Measurements from ENCODE around the gene IGFBP2.

- PRO-cap, result no peak
Observed at GRCh38 chr2:214683467-214683951, 126.0 kb downstream of the BARD1 start.

DNA sequence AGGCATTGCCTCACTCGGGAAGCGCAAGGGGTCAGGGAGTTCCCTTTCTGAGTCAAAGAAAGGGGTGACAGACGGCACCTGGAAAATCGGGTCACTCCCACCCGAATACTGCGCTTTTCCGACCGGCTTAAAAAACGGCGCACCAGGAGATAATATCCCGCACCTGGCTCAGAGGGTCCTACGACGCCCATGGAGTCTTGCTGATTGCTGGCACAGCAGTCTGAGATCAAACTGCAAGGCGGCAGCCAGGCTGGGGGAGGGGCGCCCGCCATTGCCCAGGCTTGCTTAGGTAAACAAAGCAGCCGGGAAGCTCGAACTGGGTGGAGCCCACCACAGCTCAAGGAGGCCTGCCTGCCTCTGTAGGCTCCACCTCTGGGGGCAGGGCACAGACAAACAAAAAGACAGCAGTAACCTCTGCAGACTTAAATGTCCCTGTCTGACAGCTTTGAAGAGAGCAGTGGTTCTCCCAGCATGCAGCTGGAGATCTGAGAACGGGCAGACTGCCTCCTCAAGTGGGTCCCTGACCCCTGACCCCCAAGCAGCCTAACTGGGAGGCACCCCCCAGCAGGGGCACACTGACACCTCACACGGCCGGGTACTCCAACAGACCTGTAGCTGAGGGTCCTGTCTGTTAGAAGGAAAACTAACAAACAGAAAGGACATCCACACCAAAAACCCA is 125.4 kb downstream of the BARD1 start:
- PRO-cap, result no peak

DNA sequence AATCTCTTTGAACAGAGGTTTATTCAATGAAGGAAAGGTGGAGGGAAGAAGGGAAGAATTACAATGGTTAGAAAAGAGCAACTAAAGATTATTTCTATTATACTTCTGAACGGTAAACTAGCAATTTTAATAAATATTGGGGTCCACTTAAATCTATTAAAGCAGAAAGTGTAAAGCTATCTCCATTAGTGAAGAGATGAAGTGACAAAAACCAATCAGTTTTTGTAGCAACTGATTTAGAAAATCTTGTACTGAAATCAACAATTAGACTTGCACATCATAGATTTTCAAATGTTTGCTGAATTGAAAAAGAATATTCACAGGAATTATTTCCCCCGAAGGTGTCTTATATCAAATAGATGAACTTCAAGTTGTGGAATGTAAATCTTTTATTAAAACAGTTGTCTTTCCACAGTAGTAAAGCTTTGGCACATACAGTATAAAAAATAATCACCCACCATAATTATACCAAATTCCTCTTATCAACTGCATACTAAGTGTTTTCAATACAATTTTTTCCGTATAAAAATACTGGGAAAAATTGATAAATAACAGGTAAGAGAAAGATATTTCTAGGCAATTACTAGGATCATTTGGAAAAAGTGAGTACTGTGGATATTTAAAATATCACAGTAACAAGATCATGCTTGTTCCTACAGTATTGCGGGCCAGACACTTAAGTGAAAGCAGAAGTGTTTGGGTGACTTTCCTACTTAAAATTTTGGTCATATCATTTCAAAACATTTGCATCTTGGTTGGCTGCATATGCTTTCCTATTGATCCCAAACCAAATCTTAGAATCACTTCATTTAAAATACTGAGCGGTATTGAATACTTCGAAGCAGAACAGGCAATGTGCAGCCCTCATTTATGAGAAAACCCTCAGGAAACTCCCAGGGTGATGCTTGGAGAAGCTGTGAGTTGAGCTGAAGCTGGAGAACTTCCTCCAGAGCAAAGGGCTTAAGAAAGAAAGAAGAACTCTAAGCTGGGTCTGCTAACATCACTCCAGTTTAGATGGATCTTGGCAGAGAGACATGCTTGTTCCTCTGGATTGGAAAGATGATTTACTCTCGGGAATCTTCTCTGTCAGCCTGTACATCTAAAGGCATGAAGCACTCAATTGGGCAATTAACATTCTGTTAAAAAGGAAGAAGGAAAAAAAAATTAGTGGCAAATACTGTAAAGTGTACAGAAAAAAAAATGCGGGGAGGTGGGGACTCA is 49.0 kb downstream of the ATIC start:
- PRO-cap, result no peak

DNA sequence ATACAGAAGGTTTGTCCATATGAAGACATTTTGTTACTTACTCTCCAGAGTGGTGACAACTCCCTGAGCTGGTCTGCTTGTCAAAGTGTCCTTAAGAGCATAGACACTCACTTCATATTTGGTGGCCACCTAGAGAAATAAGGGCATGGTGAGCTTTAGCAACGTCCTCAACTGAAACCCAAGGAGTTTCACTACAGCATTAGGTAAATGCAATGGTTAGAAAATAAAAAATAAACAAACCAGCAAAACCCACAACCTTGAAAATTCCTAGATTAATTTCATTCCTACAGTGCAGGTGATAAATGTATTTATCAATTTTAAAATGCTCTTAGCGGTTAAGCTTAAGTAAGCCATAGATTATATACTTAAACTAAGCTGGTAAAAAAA is 57.7 kb downstream of the FN1 start:
- PRO-cap, result no peak

GRCh38 chr2:215383798-215384308 is 52.0 kb downstream of the FN1 start:
- PRO-cap, result no peak

GRCh38 chr2:215407976-215408661 is 27.7 kb downstream of the FN1 start:
- PRO-cap, result no peak

GRCh38 chr2:215419167-215419462 is 16.8 kb downstream of the FN1 start:
- PRO-cap, result no peak

DNA sequence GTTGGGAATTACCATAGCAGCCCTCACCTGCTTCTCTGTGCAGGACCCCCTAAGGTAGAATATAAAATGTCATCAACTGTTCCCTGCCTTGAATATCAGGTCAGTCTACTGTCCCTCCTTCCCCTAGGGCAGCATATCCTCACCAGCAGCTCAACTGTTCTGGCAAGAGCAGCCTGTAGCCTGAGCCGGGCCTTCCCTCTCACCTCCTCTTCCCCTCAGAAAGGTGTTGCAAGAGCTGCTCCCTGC is 184.9 kb downstream of the MREG start:
- PRO-cap, result no peak

DNA sequence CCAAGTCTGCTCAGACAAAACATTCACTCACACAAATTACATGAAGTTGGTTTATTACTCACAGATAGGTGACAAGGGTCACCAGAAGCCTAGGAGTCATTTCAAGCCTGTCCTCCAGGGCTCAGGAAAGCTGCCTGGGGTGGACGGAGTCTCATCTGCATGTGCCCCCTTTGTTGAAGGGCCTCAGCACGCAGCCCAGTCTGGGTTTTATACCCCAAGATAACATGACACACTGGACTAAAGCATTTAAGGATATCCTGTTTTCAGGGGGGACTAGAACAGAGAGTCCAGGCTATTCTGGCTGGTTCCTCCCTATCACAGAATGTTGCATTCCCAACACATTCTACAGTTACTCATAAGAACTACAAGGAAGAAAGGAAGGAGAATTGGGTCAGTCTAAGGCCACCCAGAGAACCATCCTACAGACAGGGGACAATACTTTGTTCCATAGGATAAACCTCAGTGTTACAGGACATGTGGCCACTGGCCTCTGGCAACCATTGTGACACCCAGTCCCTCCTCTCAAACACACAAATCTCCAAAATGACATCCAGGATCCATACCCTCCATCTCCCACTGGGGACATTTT is 164.6 kb downstream of the MREG start:
- PRO-cap, result no peak

- PRO-cap, result no peak
Observed at GRCh38 chr2:215904316-215904642, 109.1 kb downstream of the MREG start.

DNA sequence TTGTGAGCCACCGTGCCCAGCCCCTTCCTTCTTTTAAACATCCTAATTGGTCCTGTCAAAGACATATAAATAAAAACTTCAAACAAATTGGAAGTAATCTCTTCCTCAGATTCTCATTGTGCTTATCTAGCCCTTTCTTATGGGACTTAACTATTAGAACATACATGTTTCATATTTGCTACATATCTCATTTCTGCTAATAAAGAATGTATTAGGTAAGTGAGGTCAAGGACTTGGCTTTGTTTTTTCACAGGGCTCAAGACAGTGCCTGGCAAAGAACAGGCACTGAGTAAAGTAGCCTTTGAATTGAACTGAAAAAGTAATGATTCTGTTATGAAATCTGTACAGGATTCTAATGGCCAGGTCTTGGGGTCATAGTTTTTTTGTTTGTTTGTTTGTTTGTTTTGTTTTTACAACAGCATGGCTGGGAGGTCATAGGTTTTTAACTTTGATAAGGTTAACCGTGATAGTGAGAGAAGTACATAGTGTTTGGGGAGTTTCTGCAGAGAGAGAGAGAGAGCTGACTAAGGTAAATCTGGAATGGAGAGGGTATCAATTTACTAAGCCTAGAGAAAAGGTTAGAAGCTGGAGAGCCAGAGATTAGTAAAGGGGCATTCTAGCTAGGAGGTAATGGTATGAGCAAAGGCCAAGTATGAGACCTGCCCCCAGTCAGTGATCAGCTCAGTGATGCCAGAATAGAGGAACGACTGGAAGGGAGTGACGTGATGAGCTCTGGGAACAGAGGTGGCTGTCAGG is 25.7 kb downstream of the XRCC5 start:
- PRO-cap, result no peak

GRCh38 chr2:216302998-216303569 is 69.2 kb downstream of the MARCHF4 start:
- PRO-cap, result no peak

DNA sequence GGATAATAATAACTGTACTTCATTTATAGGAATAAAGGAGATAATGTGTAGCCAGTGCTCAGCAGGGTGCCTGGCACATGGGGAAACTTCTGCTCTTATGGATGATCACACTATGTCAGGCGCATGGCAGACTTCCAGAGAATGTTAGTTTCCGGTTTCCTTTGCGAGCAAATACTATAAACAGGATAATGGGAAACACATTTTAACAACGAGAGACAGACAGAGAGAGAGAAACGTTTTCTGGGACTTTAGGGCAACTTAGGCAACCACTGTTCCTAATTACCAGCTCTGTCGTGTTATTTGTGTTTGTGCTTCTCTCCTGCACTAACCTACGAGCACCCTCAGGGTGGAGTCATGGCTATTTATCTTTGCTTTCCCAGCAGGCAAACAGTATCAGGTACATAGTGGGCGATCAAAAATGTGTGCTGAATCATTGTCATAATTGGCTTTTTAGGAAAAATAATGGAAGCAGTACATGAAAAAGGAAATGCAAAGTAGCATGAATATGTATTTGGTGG is 36.9 kb upstream of the IGFBP2 start:
- PRO-cap, result no peak

GRCh38 chr2:216632956-216633531 is at the start of gene IGFBP2:
Gene IGFBP2 (plus strand): TSS chr2:216633420.
- PRO-cap, result bidirectional peak, plus-strand start at chr2:216633420, minus-strand start at chr2:216633178

DNA sequence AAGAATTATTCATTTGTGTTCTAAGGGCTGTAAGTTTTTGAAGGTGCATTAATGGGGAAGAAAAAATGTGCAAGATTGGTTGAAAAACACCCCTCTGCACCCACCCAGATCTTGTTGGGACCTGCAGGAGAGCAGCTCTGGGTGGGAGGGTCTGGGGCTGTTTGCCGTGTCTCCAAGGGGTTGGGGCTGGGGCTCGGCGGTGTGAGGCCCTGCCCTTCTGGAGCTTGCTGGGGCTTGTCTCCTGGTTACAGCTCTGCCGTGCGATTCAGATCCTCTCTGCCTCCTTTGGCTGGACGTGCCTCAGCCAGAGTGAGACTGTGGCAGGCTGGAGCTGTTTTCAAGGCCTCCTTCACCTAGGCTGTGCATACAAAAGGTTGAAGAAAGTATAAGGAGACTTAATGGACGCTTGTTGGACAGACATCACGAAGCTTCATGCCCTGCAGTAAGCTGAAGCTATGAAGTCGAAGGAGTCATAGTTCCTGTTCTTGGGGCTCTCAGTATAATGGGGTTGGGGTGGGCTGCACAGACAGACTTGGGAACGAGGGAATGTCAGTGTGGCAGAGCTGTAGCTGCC is 26.2 kb downstream of the IGFBP2 start:
- PRO-cap, result no peak

DNA sequence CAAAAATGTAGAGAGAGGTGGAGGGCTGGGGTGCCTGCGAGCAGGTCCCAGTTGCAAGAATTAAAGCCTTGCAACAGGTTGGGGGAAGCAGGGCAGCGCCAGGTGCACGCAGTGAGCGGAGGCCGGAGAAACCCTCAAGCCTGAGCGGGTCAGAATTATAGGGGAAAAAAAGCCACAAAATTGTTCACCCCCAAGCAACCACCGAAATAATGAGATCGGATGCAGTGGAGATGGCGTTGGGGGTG is 499 bp downstream of the IGFBP5 start:
- PRO-cap, result no peak

DNA sequence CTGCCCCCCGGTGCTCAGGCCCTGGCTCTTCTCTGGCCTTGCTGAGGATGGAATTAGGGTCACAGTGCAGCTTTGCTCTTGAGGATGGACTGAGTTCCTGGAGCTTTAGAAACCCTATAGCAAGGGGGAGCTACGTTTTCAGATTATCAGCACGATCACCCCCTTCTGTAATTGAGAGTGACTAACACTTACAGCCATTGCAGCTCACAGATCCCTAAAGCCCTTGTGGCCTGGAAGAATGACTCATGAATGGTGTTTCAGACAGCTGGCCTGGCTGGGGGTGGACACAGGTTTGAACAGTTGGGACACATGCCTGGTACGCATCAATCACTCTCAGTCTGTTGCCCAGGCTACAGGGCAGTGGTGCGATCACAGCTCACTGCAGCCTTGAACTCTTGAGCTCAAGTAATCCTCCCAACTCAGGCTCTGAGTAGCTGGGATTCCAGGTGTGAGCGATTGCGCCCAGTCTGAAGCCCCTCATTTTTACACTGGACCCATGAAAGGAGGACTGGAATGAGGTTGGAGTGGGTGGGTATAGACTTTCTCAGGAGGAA is 79.8 kb upstream of the IGFBP5 start:
- PRO-cap, result no peak

DNA sequence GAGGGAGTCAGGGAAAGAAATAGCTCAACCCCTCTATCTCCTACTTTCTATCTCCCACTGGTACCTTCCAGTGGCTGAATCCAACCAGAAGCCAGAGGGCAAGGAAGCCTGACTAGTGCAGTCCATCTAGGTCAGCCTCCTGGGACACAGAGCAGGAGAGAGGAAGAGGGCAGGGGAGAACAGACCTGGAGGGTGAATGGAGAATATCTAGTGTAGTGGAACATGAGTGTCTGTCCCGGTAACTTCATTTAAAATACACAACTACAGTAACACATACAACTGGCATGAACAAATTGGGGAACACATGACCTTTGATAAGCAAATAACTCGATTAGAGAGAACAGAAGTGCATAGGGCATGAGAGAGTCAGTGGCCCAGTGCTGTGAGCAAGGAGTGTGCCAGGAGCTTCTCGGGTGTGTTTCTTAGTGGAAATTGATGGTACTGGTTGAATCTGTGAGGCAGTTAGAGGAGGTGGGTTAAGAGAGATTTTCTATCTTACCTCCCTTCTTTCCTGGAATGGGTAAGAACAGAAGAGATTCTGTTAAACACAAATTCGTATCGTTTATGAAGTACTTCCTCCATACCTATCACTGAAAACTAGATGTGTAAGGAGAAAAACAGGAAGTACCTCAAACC is 40.8 kb downstream of the TNP1 start:
- PRO-cap, result no peak

- PRO-cap, result no peak
Observed at GRCh38 chr2:217383299-217383973, 523.6 kb upstream of the TNP1 start.

- PRO-cap, result no peak
Observed at GRCh38 chr2:217413300-217413798, 553.5 kb upstream of the TNP1 start.

All from aorta (tissue), 1 donor.